ENCODE results near the gene ARL17A.

GRCh38 chr17:45114755-45115305 is 17.5 kb downstream of the PLCD3 start:
CAGE:
- cytosol, long polyA minus RNA: no peak
- cytosol, long polyA plus RNA: no peak
- long polyA plus RNA: no peak
- nucleus, long polyA minus RNA: no peak
- nucleus, long polyA plus RNA: no peak

DNA sequence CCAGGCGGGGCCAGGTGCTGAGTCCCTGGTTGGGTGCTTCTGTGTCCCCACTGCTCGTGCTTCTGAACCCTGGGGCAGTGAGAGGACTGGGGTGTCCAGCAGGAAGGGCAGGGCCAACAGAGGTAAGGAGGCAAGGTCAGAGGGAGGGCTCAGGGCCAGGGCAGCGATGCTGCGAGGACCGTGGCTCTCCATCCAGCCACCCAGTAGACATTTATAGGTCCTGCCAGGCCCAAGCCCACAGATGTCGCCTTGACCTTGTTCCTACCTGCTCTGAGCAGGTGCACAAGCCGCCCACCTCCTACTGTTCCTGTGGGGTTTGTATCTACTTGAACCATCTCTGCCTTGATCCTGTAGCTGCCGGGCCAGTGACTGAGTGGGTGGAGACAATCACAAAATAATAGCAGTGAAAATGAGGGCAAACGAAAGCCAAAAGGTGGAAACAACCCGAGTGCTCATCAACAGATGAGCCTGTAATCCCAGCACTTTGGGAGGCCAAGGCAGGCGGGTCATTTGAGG is 7.8 kb downstream of the PLCD3 start:
CAGE:
- cytosol, long polyA minus RNA: no peak
- cytosol, long polyA plus RNA: no peak
- long polyA plus RNA: no peak
- nucleus, long polyA minus RNA: no peak
- nucleus, long polyA plus RNA: no peak

DNA sequence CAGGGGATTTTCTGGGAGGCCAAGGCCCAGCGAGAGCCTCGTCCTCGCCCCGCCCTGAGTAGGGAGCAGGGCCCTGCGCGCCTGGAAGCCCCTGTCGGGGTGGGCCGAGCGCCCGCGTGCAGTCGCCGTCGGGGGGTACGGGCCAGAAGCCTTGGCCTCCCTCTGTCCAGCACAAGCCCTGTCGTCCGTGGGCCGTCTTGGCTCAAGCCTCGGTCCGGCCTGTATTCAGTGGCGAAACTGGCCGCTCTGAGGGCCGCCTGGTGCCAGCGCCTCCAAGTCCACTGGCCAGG is 3.6 kb upstream of the HEXIM1 start:
CAGE:
- cytosol, long polyA minus RNA: no peak
- cytosol, long polyA plus RNA: no peak
- long polyA plus RNA: no peak
- nucleus, long polyA minus RNA: no peak
- nucleus, long polyA plus RNA: no peak

CAGE:
- cytosol, long polyA minus RNA: no peak
- cytosol, long polyA plus RNA: no peak
- long polyA plus RNA: no peak
- nucleus, long polyA minus RNA: no peak
- nucleus, long polyA plus RNA: no peak
Measured at GRCh38 chr17:45233463-45234338, 12.0 kb downstream of the FMNL1 start.

DNA sequence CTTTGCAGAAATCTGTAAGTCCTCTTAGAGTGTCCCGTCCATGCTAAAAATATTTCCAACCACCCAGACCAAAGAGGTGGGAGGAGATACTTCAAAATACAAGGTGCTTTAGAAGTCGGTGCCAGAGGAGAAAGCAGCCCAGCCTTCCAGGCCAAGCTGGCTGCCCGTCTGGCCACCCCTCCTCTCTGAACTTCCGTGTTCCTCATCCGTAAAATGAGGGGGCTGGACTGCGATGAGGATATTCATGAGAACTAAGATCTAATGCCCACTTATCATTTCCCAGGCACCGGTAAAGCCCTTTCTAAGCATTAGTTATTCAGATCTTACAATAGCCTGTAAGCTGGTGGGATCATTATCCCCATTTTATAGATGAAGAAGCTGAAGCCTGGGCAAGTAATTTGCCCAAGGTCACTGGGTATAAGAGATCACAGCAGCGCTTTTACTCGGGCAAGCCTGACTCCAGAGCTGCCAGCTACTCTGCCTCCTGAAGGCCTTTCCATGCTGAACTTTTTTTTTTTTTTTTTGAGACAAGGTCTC is 16.3 kb upstream of the SPATA32 start:
CAGE:
- cytosol, long polyA minus RNA: no peak
- cytosol, long polyA plus RNA: no peak
- long polyA plus RNA: no peak
- nucleus, long polyA minus RNA: no peak
- nucleus, long polyA plus RNA: no peak

DNA sequence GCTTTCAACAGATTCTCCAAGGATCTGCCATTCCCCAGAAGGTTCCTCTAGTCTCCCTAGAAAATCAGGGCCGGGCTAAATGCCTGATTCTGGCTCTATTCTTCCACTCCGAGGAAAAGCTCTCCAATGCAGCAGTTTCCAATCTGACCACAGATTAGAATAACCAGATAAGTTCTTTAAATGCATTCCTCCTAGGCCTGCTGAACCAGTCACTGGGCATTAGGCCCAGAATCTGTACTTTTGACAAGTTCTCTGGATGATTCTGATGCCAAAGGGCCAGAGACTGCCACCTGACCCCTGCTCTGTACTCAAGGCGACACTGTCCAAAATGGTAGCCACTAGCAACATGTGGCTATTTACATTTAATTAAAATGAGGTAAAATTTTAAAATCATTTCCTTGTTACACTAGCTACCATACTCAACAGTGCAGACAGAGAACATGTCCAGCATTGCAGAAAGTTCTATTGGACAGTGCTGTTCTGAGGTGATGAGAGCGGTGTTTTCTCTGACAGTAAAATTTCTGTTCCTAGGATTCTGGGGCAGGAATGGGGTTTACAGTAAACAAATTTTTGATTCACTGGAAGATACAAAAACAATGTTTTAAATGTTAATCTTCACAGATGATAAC is 22.2 kb downstream of the MAP3K14 start:
CAGE:
- cytosol, long polyA minus RNA: no peak
- cytosol, long polyA plus RNA: no peak
- long polyA plus RNA: no peak
- nucleus, long polyA minus RNA: no peak
- nucleus, long polyA plus RNA: no peak

DNA sequence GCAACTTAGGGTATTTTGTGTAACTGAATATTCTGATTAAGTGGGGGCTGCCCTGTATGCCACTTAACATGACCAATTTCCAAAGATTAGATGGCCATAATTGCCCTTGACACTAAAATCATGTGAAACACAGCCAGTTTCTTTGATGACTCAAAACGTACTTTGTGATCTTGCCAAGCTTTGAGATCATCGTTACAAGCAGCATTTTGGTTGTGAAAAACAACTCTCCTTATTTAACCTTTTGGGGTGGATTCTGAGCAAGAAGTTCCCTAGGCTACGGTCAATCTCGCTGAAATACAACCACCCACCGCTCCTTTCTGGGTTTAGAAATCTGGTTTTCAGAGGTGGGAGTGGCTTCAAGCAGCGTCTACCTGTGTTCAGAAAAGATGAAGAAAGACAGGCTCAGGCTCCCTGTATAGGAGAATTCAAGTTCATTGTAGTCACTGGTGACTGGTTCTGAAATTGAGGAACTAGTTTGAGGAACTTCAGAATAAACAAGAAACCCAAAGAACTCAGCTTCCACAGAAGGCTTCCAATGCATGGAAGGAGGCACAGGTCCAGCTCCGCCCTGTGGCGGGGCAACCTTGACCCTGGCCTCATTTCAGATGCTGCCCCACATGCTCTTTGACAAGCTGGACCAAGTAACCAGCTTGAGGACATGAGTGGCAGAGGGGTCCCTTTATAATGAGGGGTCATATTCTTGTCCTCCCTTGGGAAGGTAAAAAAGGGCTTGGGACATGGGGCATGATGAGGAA is 9.3 kb downstream of the MAP3K14 start:
CAGE:
- cytosol, long polyA minus RNA: no peak
- cytosol, long polyA plus RNA: no peak
- long polyA plus RNA: no peak
- nucleus, long polyA minus RNA: no peak
- nucleus, long polyA plus RNA: no peak

CAGE:
- cytosol, long polyA minus RNA: no peak
- cytosol, long polyA plus RNA: no peak
- long polyA plus RNA: no peak
- nucleus, long polyA minus RNA: no peak
- nucleus, long polyA plus RNA: no peak
Measured at GRCh38 chr17:45317147-45317998, 553 bp upstream of the MAP3K14 start.

GRCh38 chr17:45418437-45419265 is 14.0 kb downstream of the ARHGAP27 start:
CAGE:
- cytosol, long polyA minus RNA: no peak
- cytosol, long polyA plus RNA: no peak
- long polyA plus RNA: no peak
- nucleus, long polyA minus RNA: no peak
- nucleus, long polyA plus RNA: no peak

CAGE:
- cytosol, long polyA minus RNA: no peak
- cytosol, long polyA plus RNA: no peak
- long polyA plus RNA: no peak
- nucleus, long polyA minus RNA: no peak
- nucleus, long polyA plus RNA: no peak
Measured at GRCh38 chr17:45940839-45941302, 46.5 kb downstream of the MAPT start.

DNA sequence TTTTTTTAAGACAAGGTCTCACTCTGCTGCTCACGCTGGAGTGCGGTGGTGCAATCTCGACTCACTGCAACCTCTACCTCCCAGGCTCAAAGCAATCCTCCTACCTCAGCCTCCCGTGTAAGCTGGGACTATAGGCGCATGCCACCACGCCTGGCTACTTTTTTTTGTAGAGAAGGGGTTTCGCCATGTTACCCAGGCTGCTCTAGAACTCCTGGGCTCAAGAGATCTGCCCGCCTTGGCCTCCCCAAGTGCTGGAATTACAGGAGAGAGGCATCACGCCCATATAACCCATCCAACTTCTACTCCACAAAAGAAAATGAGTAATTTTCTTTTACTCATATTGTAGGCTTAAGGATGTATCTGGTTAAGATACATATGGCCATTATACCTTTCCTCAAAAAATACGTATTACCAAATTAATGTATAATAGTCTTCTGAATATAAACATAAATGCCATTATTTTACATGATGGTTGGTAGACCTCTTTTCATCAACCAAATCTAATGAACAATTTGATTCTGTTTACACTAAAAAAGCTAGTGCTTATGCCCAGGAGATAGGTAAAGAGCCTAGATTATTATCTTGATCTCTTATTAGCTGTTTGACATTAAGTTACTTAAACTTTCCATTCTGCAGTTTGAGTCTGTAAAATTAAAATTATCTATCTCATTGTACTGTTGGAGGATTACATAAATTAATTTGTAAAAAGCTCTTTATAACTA is 32.8 kb downstream of the KANSL1 start:
CAGE:
- cytosol, long polyA minus RNA: no peak
- cytosol, long polyA plus RNA: no peak
- long polyA plus RNA: no peak
- nucleus, long polyA minus RNA: no peak
- nucleus, long polyA plus RNA: no peak

DNA sequence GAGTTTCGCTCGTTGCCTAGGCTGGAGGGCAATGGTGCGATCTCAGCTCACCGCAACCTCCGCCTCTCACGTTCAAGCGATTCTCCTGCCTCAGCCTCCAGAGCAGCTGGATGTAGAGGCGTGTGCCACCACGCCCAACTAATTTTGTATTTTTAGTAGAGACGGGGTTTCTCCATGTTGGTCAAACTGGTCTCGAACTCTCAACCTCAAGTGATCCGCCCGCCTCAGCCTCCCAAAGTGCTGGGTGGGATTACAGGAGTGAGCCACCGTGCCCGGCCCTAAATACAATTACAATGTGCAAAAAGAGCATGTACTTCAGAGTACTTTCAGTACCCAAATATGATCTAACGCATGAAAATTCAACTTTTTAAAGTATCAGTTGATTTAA is 24.9 kb downstream of the KANSL1 start:
CAGE:
- cytosol, long polyA minus RNA: no peak
- cytosol, long polyA plus RNA: no peak
- long polyA plus RNA: no peak
- nucleus, long polyA minus RNA: no peak
- nucleus, long polyA plus RNA: no peak

GRCh38 chr17:46194457-46194906 is 1.3 kb upstream of the KANSL1 start:
CAGE:
- cytosol, long polyA minus RNA: no peak
- cytosol, long polyA plus RNA: no peak
- long polyA plus RNA: no peak
- nucleus, long polyA minus RNA: no peak
- nucleus, long polyA plus RNA: no peak

CAGE:
- cytosol, long polyA minus RNA: no peak
- cytosol, long polyA plus RNA: no peak
- long polyA plus RNA: no peak
- nucleus, long polyA minus RNA: no peak
- nucleus, long polyA plus RNA: no peak
Measured at GRCh38 chr17:46548788-46549411, 30.6 kb downstream of the ARL17A start.

DNA sequence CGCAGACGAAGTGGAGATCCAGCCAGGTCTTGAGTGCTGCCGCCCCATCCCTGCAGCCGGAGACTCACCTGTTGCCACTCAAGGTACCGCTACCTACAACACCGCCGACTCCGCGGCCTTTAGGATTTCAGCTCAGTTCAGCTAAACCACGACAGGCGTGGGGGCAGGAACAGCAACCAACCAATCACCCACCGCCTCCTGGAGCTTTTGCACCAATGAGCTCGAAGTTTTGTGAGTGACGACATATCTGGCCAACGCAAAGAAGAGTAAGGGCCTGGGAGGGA is at the start of gene ARL17A:
TSS of gene ARL17A (minus strand) at position 159 of the 284 bp plus-strand sequence.
CAGE:
- cytosol, long polyA minus RNA: no peak
- cytosol, long polyA plus RNA: no peak
- long polyA plus RNA: no peak
- nucleus, long polyA minus RNA: no peak
- nucleus, long polyA plus RNA: no peak

DNA sequence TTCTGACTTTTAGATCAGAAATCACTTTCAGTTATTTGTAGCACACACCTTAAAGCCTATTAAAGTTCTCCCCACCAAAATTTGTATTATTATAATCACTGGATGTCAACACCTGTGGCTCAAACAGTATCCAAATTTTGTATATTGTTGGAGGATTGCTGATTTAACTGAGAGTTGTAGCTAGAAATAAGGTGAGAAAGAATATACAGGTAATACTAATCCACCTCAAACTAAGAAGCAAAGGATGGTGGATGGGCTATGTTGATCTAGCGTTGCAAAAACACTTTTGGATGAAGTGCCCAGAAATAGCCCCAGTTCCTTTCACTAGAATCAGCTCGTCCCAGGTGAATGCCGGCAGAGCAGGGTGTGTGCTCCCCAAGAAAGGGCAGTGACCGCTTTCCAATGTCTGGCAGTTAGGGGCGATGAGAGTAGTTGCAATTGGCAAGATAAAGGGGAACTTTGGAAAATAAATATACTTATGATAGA is 75.3 kb downstream of the NSF start:
CAGE:
- cytosol, long polyA minus RNA: no peak
- cytosol, long polyA plus RNA: no peak
- long polyA plus RNA: no peak
- nucleus, long polyA minus RNA: no peak
- nucleus, long polyA plus RNA: no peak

GRCh38 chr17:46710782-46711220 is 107.7 kb downstream of the WNT3 start:
CAGE:
- cytosol, long polyA minus RNA: no peak
- cytosol, long polyA plus RNA: no peak
- long polyA plus RNA: no peak
- nucleus, long polyA minus RNA: no peak
- nucleus, long polyA plus RNA: no peak

DNA sequence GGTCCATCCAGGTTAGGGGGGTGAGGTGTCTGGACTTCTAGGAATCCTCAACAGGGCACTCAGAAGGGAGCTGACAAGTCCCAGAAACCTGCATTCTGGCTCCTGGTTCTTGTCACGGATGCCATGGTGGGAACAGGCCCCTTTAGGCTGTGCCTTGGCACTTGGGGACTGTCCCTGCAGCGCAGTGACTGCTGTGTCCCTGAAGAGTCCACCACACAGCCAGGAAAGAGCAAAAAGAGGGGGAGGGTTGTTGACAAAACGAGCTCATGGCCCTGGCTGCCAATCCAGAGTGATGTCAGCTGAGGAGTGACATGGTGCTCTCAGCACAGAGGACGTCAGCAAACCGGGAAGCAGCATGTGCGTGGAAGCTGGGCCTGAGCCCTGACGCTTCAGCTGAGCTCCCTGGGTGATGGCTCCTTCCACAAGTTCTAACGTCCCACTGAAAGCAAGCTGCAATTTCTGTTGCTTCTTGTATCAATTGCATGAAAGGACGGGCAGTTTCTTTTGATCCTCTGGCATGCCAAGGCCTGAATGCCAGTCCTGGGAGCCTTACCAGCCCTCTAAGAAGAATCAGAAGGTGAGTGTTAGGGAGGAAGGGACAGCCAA is 14.5 kb upstream of the WNT3 start:
CAGE:
- cytosol, long polyA minus RNA: no peak
- cytosol, long polyA plus RNA: no peak
- long polyA plus RNA: no peak
- nucleus, long polyA minus RNA: no peak
- nucleus, long polyA plus RNA: no peak

CAGE:
- cytosol, long polyA minus RNA: no peak
- cytosol, long polyA plus RNA: no peak
- long polyA plus RNA: no peak
- nucleus, long polyA minus RNA: no peak
- nucleus, long polyA plus RNA: no peak
Measured at GRCh38 chr17:46833535-46834006, 15.1 kb upstream of the WNT3 start.

DNA sequence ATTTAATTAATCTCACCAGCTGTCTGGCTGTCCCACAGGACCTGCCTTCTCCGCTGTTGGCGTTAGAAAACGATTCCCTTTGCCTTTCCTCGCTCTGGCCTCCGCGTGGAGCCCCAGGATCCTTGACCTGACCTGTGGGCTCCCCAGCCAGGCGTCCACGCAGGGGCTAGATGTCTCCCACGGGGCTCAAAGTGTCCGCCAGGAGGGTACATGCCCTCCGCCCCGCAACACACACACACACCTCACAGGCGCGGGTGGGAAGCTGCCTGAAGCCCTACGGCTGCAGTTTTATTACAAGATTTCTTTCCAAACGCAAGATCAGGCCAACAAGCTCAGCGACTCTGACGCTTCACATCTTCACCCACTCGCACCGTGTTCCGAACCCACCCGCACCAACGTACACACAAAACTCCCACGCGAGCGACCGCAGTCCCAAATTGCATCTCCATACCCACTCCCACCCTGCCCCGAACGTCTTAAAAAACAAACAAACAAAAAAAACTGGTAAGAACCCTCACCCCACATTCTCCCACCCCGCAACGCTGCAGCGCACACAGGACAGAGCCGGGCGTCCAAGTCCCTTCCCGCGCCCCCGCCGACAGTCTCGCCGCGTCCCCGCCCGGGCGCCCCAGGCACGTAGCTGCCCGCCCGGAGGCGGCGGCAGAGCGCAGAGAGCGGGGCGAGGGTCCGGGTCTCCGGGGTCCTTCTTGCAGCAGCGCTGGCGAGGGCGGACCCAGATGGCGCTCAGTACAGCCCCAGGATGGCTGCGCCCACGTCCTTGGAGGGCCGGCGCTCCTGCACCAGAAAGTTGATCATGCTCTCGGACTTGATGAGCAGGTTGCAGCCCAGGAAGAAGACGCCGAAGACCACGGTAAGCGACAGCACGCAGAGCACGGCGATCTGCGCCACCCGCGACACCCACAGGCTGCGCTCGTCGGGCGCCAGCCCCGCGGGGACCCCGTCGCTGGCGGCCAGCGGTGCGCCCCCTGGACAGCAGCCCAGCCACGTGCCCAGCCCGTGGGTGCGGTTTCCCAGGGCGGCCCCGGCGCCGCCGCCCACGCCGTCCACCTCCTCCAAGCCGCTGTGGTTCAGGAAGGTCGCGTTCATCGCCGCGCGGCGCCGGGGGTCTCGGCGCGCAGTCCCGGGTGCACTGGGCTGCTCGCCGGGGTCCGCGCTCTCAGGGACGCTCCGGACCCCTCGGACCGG is 749 bp downstream of the RPRML start:
CAGE:
- cytosol, long polyA minus RNA: no peak
- cytosol, long polyA plus RNA: no peak
- long polyA plus RNA: no peak
- nucleus, long polyA minus RNA: no peak
- nucleus, long polyA plus RNA: no peak

Data from keratinocyte (primary cell).